Bile duct (tissue), 1 donor: ENCODE measurements around a stretch of chr1.

DNA sequence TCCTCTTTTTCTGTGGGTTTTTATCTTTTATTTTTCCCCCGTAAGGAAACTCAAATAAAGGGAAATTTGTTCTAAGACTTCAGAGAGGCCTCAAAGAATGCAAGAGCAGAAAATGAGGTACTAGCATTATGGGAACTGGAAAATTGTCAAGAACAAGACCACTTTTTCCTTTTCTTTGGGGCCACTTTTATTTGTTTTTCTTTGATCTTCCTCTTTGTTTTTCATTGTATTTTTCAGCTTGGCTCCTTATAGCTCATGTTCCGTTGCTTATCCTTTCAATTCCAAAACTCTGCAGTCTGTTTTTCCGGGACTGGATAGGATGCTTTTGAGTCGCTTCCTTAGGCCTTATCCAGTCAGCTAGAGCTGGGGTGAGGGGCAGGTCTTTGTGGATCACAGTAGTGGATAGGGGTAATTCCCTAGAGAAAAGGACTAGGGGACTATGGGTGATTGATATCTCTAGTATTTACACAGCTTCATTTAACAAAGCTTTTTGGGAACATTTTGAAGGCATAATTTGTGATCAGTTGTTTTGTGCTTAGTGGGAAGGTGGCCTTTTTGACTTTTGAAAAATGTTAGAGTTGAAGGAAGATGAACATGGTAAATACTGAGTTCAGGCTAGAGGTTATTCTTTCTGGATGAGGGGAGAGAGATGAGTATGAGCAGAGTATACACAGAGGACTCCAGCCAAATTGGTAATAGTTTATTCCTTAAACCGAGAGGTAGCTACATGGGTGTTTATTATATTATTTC, 22.4 kb downstream of the CEP350 start:
- PRO-cap: no peak

GRCh38 chr1:180160257-180160660, 5.6 kb downstream of the QSOX1 start:
- PRO-cap: no peak

GRCh38 chr1:180230463-180230935, 435 bp downstream of the LHX4 start:
- PRO-cap: no peak

- PRO-cap: no peak
These were observed 13.6 kb upstream of the ACBD6 start for GRCh38 chr1:180515709-180516585.

GRCh38 chr1:180530375-180530911, 28.1 kb upstream of the ACBD6 start:
- PRO-cap: no peak

DNA sequence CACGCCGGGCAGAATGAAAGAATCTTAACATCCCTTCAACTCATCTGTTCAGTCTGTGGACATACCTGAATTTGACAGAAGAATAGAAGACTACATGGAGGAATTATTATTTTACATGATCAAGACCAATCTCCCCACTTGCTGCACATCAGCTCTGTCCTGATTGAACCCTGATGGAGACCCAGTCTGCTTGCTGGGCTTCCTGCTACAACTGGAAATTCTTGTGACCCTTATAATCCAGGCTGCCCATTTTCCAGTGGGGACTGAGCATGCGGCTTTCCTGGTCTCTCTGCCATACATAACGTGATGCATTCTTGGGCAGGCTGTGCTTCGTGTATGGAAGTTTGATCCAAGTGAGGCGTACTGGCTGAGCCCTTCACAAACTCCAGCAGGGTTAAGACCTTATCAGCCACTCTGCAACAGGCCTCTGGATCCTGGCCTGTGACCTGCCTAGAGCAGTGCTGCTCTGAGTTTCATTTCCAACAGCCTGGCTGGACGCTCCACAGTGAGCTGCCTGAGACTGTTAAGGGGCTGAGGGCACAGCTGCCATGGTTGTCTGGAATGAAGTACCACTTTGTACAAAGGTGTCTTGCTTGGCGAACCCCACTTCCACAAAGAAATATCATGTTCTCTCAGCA, 28.7 kb upstream of the XPR1 start:
- PRO-cap: no peak

DNA sequence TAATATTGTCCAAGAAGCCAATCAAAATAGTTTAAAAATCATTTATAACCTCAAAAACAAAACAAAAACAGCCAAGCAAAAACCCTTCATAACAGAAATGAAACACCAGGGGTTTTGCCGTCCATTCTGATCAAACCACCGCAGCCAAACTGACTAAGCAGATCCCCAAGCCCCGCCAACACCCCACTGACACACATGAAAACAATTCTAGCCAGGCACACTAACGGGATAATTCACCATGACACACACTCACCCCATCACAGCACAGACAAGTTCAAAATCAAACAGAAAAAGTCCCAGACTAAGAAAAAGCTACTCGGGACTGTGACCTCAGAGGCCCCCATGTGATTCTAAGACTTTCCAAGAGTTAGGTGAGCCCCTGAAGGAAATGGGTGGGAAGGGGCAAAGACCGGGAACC, 10.2 kb upstream of the IER5 start:
- PRO-cap: no peak

DNA sequence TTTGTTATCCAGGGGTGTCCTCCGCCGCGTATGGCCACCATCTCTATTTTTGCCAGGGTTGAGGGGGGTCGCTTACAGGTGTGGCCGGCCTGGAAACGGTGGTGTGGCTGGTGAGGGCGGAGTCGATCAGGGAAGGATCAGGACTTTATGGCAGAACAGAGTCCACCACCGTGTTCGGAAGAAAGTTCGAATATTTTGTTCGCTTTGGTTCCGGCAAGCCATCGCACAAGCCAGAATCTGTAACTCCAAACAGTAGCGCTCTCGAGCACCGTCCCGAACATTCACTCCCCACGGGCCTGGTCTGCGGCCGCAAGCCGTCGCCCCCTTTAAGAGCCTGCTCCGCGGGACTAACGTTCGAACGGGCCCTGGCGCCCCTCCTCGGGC, 309 bp upstream of the IER5 start:
- PRO-cap: bidirectional peak, plus-strand start outside the sequence, minus-strand start at position 349 of the sequence

DNA sequence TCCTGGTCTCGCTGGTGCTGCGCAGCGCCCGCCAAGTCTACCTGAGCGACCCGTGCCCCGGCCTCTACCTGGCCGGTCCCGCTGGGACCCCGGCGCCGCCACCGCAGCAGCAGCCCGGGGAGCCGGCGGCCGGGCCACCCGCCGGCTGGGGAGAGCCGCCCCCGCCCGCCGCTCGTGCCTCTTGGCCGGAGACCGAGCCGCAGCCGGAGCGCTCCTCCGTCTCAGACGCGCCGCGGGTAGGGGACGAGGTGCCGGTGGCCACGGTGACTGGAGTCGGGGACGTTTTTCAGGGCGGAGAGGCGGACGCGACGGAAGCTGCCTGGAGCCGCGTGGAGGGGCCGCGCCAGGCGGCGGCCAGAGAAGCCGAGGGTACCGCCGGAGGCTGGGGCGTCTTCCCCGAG, 503 bp downstream of the IER5 start:
- PRO-cap: unidirectional peak, plus-strand start at position 224 of the sequence

DNA sequence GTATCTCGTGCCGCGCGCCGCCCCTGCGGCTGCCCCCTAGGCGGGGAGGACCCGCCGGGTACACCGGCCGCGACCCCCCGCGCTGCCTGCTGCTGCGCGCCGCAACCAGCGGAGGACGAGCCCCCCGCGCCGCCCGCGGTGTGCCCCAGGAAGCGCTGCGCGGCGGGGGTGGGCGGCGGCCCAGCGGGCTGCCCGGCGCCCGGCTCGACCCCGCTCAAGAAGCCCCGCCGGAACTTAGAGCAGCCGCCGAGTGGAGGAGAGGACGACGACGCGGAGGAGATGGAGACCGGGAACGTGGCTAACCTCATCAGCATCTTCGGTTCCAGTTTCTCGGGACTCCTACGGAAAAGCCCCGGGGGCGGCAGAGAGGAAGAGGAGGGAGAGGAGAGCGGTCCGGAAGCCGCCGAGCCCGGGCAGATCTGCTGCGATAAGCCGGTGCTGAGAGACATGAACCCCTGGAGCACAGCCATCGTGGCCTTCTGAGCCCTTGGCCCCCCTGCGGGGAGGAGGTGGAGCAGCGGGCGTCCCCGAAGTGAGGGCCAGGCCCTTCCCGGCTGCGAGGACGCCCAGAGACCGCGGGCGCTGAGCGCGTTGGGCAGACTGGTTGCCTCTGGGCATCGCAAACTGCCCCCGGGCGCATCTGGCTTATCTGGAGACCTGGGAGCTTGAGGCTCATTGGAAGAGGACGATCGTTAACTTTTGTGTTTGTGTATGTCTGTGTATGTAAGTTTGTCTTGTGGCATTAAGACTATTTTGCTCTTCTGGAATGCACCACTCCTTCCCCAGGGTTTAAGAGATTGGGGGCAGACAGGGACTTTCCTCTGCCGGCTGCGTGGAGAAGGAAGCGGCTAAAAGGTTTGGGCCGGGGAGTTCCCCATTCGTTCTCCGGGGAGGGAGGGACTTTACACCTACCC, 1.2 kb downstream of the IER5 start:
- PRO-cap: bidirectional peak, plus-strand start at position 364 of the sequence, minus-strand start at position 252 of the sequence; bidirectional peak, plus-strand start at position 569 of the sequence, minus-strand start at position 421 of the sequence; bidirectional peak, plus-strand start outside the sequence, minus-strand start at position 823 of the sequence

- PRO-cap: no peak
These were observed 24.0 kb downstream of the IER5 start for GRCh38 chr1:181112460-181112912.

DNA sequence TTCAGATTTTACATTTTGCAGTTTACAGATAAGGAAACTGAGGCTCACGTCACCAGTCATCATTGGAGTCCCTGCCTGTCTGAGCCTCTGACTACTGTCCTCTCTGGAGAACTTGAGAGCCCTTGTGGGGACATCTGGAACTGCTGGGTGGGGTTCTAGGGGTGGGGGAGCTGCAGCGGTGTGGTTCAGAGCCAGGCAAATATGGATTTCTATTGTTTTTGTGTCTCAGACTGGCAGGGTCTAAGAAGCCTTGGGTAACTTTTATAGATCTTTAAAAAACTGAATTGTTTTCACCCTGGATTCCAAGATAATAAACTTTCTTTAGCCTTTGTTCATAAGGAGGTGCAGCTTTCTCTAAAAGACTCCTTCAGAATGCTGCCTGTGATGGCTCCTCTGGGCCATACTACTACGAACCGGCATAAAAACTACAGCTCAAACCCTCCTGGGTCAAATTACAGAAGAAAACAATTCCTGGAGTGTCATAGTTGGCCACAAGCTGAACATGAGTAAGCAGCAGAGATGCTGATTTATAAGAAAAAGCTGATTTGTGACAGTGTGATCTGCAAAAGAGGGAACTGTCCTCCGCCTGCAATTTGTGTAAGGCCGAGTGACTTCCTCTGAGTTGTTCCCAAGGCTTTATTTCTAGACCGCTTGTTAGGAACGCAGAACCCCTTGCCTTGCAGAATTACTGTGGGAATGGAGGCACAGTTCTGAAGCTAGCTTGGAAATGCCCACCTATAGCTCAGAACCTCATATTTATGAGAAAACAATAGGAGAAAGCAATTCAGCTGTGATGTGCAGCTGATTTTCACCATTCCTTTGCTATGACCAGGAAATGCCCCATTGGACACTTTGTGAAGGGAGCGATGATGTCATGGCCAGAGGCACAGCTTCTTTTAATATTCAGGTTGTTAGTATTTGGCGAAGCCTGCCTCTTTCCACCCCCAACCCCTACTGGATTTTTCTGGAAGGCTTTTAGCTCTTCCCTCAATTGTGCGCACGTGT, 47.2 kb downstream of the IER5 start:
- PRO-cap: no peak

DNA sequence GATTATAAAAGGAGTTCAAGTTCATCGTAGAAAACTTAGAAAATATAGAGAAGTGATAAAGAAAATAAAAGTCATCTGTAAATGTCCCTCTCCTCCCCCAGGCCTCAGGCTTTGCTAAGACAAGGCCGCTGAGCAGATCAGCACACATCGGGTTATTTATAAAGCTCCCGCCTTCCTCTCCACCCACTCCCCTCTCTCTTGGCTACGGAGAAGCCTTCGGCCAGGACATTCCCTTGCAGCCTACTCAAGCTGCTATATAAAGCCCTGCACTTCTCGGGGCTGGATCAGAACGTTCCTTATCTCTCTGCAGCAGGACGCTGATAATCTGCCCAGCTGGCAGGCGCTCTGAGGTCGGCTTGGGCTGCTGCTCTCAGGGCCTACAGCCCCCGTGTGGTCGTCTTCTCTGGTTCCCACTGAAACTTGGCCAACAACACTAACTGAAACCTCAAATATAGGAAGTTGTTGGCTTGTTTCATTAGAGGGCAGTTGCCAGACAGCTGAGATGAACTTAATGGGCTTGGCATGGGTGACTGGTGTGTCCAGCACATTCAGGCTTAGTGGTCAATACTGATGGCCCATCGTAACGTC, 64.4 kb downstream of the IER5 start:
- PRO-cap: unidirectional peak, plus-strand start at position 287 of the sequence

- PRO-cap: no peak
These were observed 71.4 kb downstream of the IER5 start for GRCh38 chr1:181159865-181160391.

GRCh38 chr1:181397796-181398476, 85.4 kb upstream of the CACNA1E start:
- PRO-cap: no peak

- PRO-cap: no peak
These were observed 58.5 kb downstream of the ZNF648 start for GRCh38 chr1:182002929-182003439.

DNA sequence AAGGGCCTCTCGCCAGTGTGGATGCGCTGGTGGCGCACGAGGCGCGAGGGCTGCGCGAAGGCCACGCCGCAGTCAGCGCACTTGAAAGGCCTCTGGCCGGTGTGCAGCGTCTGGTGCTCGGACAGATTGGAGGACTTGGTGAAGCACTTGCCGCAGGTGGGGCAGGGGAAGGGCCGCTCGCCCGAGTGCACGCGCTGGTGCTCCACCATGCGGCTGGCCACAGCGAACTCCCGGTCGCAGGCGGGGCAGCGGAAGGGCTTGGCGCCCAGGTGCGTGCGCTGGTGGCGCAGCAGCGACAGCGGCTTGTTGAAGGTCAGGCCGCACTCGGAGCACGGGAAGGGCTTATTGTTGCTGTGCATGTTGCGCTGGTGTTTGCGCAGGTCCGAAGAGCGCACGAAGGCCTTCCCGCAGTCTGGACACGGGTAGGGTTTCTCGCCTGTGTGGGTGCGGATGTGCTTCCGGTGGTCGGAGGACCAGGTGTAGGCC, 4.9 kb downstream of the ZNF648 start:
- PRO-cap: no peak

DNA sequence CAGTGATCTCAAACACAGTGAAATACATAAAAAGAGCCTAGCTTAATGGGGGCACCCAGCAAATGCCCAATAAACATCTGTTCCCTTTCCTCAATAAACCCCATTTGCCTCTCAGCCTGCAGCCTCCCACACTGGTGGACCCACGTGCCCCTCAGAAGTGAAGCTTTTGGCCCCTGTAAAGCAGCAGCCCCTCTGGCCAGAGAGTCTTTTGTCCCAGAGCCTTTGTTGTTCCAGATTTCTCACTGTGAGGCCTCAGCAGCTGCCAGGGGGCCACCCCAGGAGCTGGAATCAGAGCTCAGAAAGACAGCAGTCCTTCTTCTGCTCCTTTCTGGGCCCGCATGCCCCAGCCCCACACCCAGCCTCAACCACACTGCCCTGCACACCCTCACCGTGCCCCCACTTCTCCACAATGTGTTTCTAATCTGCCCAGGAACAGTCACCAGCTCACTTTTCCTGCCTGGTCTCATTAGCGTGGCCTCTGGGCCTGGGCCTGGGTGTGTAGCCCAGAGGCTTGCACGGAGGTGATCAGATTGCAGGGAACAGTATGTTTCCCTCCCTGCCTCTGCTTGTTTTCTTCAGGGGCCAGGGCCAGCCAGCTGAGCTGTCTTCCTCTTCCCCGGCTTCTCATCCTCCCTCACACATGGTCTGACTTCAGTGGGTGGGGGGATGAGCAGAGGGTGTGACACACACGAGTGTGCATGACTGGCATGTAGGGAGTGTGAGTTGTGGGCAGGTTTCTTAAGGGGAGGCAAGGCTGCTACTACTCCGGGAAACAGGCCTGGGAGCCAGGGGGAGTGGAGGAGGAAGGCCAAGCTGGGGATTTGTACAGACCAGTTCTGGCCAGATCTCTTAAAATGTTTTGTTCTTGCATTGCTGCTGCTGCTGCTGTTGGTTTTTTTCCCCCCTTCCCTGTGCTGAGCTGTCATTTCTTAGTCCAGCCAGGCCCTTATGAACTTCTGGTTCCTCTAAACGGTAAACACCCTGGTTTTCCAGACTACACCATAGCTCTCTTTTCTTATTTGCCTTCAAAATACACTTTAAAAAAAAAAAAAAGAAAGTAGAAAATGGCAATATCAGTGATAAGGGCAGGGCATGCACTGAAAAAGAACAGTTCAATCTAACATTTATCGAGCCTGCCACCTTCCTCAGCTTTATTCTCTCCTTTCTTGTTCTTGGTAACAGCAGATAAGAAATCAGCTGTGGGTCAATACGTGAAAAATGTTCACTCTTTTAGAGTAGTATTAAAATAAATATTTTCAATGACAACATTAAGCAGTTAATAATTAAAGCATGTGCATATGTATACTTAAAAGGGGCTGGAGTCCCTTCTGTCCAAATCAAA, 82.7 kb upstream of the ZNF648 start:
- PRO-cap: bidirectional peak, plus-strand start at position 654 of the sequence, minus-strand start at position 626 of the sequence

- PRO-cap: no peak
These were observed 1.4 kb downstream of the RGS16 start for GRCh38 chr1:182602384-182603683.

DNA sequence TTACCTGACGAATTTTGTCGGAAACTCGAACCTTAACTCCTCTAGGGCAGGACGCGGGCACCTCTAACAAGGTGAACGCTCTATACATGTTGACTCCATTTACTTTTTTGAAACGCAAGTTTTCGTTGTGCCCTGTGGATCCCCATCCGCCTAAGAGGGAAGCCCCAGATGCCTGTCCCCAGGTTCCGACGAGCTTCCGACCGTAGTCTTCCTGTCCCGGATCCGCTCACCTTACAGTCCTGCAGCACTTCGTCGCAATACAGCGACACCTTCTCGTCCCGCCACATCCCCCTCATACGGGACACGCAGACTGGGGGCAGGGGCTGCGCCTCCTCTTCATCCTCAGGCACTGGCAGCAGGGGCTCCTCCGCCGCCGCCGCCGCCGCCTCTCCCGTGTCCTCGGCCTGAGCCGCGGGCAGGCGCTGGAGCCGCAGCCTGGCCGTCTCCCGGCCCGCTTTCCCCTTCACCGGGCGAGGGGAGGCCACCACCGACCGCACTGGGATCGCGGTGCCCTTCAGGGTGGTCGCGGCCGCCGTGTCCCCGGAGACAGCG, 391 bp downstream of the SHCBP1L start:
- PRO-cap: no peak